ENCODE measurements around a stretch of chr19.

GRCh38 chr19:1393753-1394593, 7.4 kb downstream of the GAMT start:
- PRO-cap: no peak
CAGE:
- cytosol, long polyA minus RNA: no peak
- cytosol, long polyA plus RNA: no peak
- long polyA plus RNA: no peak
- nucleus, long polyA minus RNA: no peak
- nucleus, long polyA plus RNA: no peak

- PRO-cap: bidirectional peak, plus-strand start at chr19:1408779, minus-strand start at chr19:1408654; bidirectional peak, plus-strand start at chr19:1408807, minus-strand start at chr19:1408848
CAGE:
- cytosol, long polyA minus RNA: no peak
- cytosol, long polyA plus RNA: no peak
- long polyA plus RNA: no peak
- nucleus, long polyA minus RNA: start-site peak on the plus strand at chr19:1408645-1408766, 24 reads
- nucleus, long polyA plus RNA: no peak
Measured at GRCh38 chr19:1408470-1409466, 1.4 kb downstream of the DAZAP1 start.

- PRO-cap: no peak
CAGE:
- cytosol, long polyA minus RNA: no peak
- cytosol, long polyA plus RNA: no peak
- long polyA plus RNA: no peak
- nucleus, long polyA minus RNA: no peak
- nucleus, long polyA plus RNA: no peak
Measured at GRCh38 chr19:1412466-1412718, 5.0 kb downstream of the DAZAP1 start.

DNA sequence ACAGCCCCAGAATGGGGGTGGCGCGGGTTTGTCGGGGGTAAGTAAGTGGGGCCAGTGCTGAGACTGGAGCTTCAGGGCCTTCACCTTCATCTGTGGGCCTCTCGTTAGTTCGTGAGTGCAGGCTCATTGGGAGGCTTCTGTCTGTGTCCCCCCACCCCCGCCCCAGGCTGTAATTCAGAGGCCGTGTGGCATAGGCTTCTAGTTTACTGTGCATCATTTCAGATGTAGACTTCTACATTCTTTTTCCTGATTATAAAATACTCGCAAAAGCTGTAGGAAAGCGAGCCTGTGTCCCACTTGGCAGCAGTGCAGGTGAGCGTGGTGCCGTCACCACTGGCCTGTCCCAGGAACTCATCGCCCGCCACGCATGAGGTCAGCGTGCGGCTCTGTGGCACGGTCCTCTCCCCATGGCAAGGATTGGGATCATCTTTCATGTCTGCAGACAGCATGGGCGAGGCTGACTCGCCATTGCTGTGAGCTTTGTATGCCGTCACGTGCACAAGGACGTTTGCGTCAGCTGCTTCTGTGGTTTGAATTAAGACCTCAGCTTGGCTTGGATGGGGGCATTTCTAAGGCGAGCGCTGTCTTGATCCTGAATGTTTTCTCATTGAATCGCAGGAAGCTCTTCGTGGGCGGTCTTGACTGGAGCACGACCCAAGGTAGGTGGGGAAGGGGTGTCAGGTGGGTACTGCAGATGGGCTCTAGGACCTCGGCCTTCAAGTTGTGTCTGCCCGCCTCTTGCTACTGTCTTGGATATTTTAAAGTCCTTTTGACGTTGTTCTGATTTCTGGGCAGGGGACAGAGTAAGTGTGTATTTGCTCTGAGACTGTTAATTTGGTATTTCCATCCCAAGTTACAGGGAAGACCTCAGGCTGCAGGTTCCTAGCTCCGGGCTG, 9.7 kb downstream of the DAZAP1 start:
- PRO-cap: no peak
CAGE:
- cytosol, long polyA minus RNA: no peak
- cytosol, long polyA plus RNA: no peak
- long polyA plus RNA: no peak
- nucleus, long polyA minus RNA: no peak
- nucleus, long polyA plus RNA: no peak

GRCh38 chr19:1424107-1424435, 14.1 kb upstream of the RPS15 start:
- PRO-cap: no peak
CAGE:
- cytosol, long polyA minus RNA: no peak
- cytosol, long polyA plus RNA: no peak
- long polyA plus RNA: no peak
- nucleus, long polyA minus RNA: no peak
- nucleus, long polyA plus RNA: no peak

- PRO-cap: no peak
CAGE:
- cytosol, long polyA minus RNA: no peak
- cytosol, long polyA plus RNA: no peak
- long polyA plus RNA: no peak
- nucleus, long polyA minus RNA: no peak
- nucleus, long polyA plus RNA: no peak
Measured at GRCh38 chr19:1441752-1442658, 3.8 kb downstream of the RPS15 start.

DNA sequence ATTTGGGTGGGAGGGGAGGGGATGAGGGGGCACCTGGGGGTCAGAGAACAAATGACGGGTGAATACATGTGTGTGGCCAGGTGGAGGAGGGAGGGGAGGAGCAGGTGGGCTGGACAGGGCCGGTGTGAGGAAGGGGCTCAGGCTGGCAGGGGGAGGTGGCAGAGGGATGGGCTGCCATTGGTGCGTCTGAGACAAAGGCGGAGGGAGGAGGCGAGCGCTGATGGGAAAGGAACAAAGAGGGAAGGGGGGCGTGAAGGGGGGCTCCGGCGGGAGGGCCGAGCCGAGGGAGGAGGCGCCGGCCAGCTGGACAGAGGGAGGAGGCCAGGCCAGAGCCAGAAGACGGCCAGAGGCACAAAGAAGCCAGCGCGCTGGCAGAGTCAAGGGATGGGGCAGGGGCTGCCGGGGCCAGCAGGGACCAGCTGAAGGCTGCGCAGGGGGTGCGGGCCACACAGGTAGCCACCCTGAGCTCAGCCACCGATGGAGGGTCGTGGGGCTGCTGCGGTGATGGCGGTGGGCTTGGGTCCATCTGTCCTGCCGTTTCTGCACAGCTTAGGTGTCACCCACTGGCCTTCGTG, 2.0 kb downstream of the APC2 start:
- PRO-cap: no peak
CAGE:
- cytosol, long polyA minus RNA: no peak
- cytosol, long polyA plus RNA: no peak
- long polyA plus RNA: no peak
- nucleus, long polyA minus RNA: no peak
- nucleus, long polyA plus RNA: no peak

DNA sequence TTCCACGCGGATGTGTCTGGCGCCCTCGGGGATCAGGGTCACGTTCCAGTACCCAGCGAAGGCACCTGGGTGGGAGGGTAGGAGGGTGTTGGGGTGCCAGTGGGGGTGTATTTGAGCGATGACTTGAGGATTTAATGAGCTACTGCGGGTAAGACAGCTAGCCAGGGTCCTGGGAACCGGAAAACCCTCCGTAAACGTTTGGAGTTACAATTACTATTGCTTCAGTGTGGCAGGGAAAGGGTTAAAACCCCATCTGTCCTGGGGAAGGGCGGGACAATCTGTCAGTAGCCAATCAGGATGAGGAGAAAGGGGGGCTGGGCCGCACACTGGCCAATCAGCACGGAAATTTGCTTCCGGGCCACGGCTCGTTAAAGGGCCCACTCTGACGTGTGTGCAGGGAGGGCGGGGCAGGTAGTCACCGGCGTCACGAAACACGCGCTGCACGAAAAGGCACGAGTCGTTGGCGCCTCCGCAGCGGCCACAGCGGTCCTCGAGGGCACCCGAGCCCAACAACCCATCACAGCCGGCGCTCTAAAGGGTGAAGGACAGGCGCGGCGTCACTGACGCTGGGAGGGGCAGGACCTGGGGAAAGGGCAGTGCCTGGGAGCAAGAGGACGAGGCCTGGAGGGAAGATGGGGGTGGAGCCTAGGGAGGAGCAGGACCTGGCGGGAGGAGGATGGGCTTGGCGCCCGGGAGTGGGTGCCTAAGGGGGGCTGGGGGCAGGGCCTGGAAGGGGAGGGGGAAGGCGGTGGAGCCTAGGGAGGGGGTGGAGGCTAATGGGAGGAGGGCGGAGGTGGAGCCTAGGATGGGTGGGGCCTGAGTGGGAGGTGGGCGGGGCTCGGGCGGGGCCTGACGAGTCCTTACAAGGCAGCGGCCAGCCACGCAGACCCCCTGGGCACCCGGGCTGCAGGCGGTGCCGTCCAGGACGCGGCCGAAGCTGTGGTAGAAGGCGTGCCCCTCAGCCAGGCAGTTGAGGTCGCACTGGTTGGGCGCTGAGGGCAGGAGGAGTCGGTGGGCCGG, 4.9 kb downstream of the ADAMTSL5 start:
- PRO-cap: no peak
CAGE:
- cytosol, long polyA minus RNA: no peak
- cytosol, long polyA plus RNA: no peak
- long polyA plus RNA: no peak
- nucleus, long polyA minus RNA: no peak
- nucleus, long polyA plus RNA: no peak

GRCh38 chr19:1591304-1592091, 1.2 kb downstream of the MBD3 start:
- PRO-cap: bidirectional peak, plus-strand start at chr19:1591774, minus-strand start at chr19:1591458
CAGE:
- cytosol, long polyA minus RNA: no peak
- cytosol, long polyA plus RNA: no peak
- long polyA plus RNA: no peak
- nucleus, long polyA minus RNA: no peak
- nucleus, long polyA plus RNA: no peak

- PRO-cap: no peak
CAGE:
- cytosol, long polyA minus RNA: start-site peak on the minus strand at chr19:1611220-1611294, 21 reads; start-site peak on the plus strand at chr19:1611312-1611362, 7 reads; start-site peak on the minus strand at chr19:1611389-1611514, 19 reads
- cytosol, long polyA plus RNA: start-site peak on the minus strand at chr19:1611013-1611514, 1,088 and 978 reads in 2 replicates
- long polyA plus RNA: start-site peak on the minus strand at chr19:1611208-1611272, 280 and 298 reads in 2 replicates; start-site peak on the minus strand at chr19:1611392-1611405, 44 and 23 reads in 2 replicates
- nucleus, long polyA minus RNA: no peak
- nucleus, long polyA plus RNA: start-site peak on the minus strand at chr19:1611014-1611432, 922 and 599 reads in 2 replicates
Measured at GRCh38 chr19:1610951-1611737, 5.9 kb upstream of the UQCR11 start.

- PRO-cap: no peak
CAGE:
- cytosol, long polyA minus RNA: no peak
- cytosol, long polyA plus RNA: no peak
- long polyA plus RNA: no peak
- nucleus, long polyA minus RNA: no peak
- nucleus, long polyA plus RNA: no peak
Measured at GRCh38 chr19:1667523-1668150, 15.2 kb upstream of the TCF3 start.

DNA sequence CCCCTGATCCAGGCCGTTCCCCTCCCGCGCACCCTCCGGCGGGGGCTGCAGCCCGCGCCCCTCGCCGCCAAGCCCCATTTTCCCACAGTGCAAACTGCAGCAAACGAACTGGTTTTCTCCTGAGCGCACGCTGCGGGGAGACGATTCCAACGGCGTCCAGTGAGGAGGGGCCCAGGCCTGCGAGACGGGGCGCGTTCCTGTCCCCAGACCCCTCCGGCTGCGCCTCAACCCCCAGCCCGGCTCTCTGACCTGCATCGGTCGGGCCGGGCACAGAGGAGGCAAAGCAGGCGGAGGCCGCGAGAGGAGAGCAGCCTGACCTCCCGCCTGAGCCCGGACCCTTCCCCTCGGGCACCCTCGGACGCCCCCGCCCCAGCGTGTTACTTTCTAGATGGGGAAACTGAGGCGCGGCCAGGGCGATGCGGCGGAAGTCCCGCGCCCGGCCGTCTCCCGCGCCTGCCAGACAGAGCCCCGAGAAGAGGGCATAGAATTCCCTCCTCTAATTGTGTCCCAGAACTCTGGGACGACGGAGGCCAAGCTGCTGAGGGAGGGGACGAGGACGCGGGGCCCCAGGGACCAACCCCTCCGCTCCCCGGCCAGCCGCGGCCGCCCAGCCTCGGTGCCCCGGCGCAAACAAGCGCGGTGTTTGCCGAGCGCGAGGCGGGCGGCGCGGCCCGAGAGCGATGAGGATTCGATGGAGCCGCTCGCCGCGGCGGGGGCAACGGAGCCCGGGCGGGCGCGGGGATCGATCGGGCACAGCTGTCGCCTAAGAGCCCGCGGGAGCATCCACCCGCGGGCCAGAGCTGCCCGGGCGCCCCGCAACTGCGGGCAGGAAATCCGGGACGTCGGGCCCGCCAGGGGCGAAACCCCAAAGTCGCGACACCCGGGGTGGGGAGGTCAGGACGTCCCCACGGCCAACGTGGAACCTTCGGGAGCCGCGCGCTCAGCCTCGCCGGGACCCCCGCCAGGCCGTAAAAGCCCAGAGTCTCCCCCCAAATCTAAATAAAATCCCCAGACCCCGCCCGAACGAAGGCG, 4.0 kb upstream of the ONECUT3 start:
- PRO-cap: no peak
CAGE:
- cytosol, long polyA minus RNA: no peak
- cytosol, long polyA plus RNA: no peak
- long polyA plus RNA: no peak
- nucleus, long polyA minus RNA: no peak
- nucleus, long polyA plus RNA: no peak

- PRO-cap: no peak
CAGE:
- cytosol, long polyA minus RNA: no peak
- cytosol, long polyA plus RNA: no peak
- long polyA plus RNA: no peak
- nucleus, long polyA minus RNA: no peak
- nucleus, long polyA plus RNA: no peak
Measured at GRCh38 chr19:1795552-1795759, 16.6 kb downstream of the ATP8B3 start.

- PRO-cap: no peak
CAGE:
- cytosol, long polyA minus RNA: no peak
- cytosol, long polyA plus RNA: no peak
- long polyA plus RNA: no peak
- nucleus, long polyA minus RNA: no peak
- nucleus, long polyA plus RNA: no peak
Measured at GRCh38 chr19:1823613-1824626, 11.8 kb upstream of the ATP8B3 start.

DNA sequence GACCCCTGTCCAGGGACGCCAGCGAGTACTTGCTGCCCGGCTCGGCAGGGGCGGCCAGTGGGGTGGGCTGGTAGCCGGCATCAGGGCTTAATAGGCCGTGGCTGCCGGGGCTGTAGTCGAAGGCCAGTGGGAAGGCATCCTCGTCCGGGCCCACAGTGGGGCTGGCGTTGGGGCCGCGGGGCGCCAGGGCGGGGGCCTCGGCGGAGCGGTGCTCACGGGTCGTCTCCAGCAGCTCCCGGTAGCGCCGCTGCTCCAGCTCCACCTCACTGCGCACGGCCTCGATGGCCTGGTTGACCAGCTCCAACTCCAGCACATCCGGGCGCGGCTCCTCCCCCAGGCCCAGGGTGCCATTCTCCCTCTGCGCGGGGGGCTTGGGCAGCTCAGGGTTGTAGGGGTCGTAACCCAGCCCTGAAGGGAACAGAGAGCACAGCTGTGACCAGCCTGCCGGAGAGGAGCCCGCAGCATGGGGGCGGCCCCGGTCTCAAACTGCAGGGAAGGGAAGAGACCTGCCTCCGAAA, 16.2 kb upstream of the ATP8B3 start:
- PRO-cap: no peak
CAGE:
- cytosol, long polyA minus RNA: no peak
- cytosol, long polyA plus RNA: no peak
- long polyA plus RNA: no peak
- nucleus, long polyA minus RNA: no peak
- nucleus, long polyA plus RNA: no peak

DNA sequence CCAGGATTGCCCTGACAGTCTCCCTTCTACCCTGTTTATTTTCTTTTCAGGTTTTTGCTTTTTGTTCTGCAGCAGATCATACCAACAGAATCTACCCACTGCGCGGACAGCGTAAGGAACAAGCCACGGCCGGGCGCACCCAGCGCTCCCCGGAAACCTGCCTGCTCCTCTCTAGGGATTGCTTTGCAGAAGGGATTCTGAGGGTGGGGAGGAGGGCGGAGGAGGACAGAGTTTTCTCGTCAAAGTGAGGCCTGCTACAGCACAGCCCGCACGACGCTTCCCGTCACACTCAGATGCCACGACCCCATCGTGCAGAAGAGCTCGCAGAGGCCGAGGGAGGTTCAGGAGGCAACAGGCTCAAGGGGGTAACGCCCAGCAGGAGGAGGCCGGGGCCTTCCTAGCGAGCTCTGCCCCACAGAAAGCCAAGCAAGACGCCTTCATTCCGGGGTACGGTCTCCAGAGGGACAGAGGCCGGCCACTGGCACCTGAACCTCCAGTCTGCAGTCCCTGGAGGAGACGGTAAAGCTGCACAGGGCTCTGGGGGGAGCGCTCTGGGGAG, 7.0 kb downstream of the REXO1 start:
- PRO-cap: no peak
CAGE:
- cytosol, long polyA minus RNA: no peak
- cytosol, long polyA plus RNA: no peak
- long polyA plus RNA: no peak
- nucleus, long polyA minus RNA: no peak
- nucleus, long polyA plus RNA: no peak

- PRO-cap: no peak
CAGE:
- cytosol, long polyA minus RNA: no peak
- cytosol, long polyA plus RNA: no peak
- long polyA plus RNA: no peak
- nucleus, long polyA minus RNA: no peak
- nucleus, long polyA plus RNA: no peak
Measured at GRCh38 chr19:1854019-1854489, 5.8 kb upstream of the REXO1 start.

GRCh38 chr19:1857921-1858398, 5.4 kb downstream of the KLF16 start:
- PRO-cap: no peak
CAGE:
- cytosol, long polyA minus RNA: no peak
- cytosol, long polyA plus RNA: no peak
- long polyA plus RNA: no peak
- nucleus, long polyA minus RNA: no peak
- nucleus, long polyA plus RNA: no peak

DNA sequence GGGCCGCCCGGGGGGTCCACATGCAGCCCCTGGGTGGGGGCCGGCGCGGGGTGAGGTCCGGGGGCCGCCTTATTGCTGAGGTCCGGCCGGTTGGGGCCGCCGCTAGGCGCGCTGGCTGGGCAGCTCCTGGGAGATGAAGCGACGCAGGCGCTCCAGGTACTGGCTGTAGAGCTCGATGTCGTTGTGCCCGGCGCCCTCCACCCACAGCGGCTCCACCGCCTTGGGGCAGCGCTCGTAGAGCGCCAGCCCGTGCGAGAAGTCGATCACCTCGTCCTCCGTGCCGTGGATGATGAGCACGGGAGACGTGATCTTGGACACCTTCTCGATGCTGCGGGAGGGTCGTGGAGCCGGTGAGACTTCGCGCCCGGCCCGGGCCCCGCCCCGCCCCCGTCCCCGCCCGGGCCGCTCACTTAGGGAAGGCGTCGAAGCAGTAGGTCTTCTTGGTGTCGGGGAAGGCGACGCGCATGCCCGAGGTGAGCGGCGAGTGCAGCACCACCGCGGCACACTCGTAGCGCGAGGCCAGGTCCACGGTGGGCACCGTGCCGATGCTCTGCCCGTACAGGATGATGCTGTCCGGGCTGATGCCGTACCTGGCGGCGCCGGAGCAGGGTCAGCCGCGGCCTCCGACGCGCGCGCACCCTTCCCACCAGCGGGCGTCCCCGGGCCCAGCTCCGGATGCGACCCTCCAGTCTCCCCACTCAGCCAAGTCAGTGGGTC, 8.0 kb downstream of the ABHD17A start:
- PRO-cap: no peak
CAGE:
- cytosol, long polyA minus RNA: no peak
- cytosol, long polyA plus RNA: no peak
- long polyA plus RNA: no peak
- nucleus, long polyA minus RNA: no peak
- nucleus, long polyA plus RNA: no peak

DNA sequence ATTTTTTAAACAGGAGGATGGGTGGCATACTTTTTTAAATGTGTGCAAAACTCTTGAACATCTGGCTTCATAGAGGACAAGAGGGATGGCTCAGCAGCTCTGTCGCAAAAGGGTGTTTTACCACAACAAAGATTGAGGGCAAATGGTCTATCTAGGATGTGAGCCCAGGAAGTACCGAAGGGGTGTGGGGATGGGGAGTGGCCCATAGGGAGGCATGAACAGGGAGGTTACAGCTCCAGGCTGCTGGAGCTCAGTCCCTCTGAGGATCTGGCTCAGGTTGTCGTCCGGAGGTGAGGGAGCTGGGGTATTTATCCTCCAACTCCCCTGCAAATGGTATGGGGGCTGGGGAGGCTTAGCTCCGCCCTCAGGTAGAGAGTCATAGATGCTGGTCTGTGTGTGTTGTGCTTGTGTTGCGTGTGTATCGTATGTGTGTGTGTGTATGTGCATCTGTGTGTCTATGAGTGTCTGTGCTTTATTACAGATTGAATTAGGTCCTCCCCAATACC, 13.2 kb upstream of the CSNK1G2 start:
- PRO-cap: no peak
CAGE:
- cytosol, long polyA minus RNA: no peak
- cytosol, long polyA plus RNA: no peak
- long polyA plus RNA: no peak
- nucleus, long polyA minus RNA: no peak
- nucleus, long polyA plus RNA: no peak

All from endothelial cell of umbilical vein (primary cell).